SK-N-DZ (cell line): ENCODE measurements around a stretch of chr5.

GRCh38 chr5:59189220-59190217, 606.6 kb downstream of the RAB3C start:
RAMPAGE:
- cytosol, long total RNA = no peak
- nucleus, long total RNA = no peak

RAMPAGE:
- cytosol, long total RNA = no peak
- nucleus, long total RNA = no peak
Measured at GRCh38 chr5:59212978-59213502, 630.2 kb downstream of the RAB3C start.

DNA sequence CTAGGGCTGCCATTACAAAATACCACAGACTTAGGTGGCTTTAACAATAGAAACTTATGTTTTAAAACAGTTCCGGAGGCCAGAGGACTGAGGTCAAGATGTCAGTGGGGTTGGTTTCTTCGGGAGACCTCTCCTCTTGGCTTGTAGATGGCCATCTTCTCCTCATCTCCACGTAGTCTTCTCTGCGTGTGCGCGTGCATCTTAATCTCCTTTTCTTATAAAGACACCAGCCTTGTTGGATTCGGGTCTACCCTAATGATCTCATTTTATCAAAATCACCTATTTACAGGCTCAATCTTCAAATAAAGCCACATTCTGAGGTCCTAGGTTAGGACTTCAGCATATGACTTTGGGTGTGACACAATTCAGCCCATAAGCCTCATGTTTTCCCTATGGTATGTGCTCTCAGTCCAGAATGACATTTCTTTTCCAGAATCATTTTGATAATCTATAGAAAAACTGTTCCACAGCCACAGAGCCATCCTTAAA, 562.3 kb downstream of the PDE4D start:
RAMPAGE:
- cytosol, long total RNA = no peak
- nucleus, long total RNA = no peak

DNA sequence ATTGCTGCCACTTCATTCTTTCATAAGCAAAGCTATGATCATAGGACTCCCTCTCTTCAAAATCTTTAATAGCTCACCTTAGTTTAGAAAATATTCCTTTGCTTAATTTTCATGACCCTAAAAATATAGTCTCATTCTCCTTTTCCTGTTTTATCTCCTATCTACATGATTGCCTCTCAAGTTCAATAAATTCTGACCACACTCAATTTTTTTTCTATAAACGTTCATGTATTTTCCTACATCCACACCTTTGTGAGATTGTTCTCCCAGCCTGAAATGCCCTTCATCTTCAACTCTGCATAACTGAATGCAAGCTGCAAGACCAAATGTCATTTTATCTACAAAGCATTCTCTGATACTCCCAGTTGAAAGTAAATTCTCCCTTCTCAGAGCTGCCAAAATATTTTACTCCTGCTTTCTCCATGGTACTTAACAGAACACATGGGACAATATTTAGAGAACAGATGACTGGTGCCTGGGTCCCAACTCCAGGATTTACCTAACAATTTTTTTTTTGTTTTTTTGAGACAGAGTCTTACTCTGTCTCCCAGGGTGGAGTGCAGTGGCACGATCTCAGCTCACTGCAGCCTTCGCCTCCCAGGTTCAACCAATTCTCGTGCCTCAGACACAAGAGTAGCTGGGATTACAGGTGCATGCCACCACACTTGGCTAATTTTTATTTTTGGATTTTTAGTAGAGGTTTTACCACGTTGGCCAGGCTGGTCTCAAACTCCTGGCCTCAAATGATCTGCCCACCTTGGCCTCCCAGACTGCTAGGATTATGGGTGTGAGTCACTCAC, 475.2 kb downstream of the PDE4D start:
RAMPAGE:
- cytosol, long total RNA = no peak
- nucleus, long total RNA = no peak

GRCh38 chr5:59429813-59430573, 463.5 kb downstream of the PDE4D start:
RAMPAGE:
- cytosol, long total RNA = no peak
- nucleus, long total RNA = no peak

DNA sequence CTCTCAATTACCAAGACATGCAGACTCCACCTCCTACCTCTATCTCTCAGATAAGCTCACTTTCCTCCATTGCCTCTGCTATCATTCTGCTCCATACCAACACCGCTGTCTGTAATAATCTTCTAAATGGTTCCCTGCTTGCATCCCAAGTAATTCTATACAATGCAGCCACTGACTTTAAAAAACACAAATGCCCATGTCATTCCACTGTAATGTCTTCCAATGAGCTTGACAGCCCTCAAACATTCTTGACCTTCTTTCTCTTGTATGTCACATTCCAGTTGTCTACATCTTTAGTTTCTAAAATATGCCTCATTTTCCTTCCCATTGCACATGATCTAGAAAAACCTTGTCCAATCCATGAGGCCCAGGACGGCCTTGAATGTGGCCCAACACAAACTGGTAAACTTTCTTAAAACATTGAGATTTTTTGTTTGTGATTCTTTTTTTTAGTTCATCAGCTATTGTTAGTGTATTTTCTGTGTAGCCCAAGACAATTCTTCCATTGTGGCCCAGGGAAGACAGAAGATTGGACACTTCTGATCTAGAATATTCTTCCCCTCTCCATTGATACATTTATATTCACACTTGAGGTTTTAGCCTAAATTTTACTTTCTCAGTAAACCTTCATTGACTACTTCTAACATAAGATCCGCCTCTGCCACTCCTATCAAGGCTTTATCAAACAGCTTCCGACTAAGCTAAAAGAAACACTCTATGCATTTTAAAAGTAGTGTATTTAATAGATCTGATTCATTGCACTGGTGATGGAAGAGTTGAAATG, 441.7 kb downstream of the PDE4D start:
RAMPAGE:
- cytosol, long total RNA = no peak
- nucleus, long total RNA = no peak

GRCh38 chr5:59591104-59591660, 302.3 kb downstream of the PDE4D start:
RAMPAGE:
- cytosol, long total RNA = no peak
- nucleus, long total RNA = no peak

DNA sequence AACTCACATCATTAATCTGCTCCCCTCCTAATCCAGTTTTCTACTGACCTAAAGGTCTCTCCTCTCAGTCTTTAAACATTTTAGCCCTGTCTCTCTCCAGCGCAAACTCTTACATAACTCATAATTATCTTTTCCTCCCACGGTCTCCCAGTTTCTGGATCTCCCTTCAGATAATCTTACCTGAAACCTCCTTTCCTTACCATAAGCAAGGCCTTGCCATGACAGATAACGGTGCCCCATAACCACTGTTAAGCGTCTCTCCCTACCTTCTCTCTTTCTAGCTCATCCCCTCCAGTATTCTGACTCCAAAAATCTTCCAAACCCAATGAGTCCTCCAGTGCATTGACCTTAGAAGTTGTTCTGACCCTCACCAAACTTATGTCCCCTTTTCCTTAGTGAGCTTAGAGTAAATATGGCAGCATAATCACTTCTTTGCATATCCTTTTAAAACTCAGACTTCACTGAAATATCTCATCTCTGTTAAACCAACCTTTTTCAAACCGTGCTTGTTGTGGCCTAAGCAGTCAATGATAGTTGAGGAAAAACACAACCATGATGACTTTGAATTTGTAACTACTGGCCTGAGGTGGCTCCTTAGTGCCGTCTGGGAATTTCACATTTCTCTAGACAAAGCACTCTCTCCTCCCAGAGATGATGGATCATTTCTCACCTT, 146.5 kb downstream of the PDE4D start:
RAMPAGE:
- cytosol, long total RNA = no peak
- nucleus, long total RNA = no peak

DNA sequence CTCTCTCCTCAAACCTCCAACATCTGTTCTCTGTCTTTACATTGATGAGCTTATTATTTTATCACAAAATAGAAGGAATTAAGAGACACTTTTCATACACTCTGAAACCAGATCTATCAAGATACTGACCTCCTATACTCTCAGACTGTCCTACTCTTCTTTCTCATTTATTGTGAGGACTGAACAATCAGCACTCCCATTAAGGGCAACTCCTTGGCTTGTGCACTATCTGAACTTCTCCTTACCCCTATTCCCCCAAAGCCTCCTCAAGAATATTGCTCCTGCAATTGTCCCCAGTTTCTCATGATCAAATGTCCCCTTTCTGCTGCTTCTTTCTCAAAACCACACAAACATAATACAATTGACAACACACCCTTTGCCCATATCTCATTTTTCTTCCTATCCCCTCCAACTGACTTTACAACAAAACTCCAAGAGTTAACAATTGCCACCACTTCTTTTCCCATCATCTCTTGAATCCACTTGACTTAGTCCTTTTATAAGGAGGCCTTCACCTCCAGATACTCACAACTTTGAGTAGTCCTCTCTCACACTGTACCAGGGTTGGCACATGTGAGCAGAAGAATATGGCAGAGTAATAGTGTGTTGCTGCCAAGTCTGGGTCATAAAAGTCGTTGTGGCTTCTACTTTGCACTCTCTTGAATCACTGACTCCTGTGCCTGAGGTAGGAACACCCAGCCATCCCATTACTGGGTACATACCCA, 145.8 kb downstream of the PDE4D start:
RAMPAGE:
- cytosol, long total RNA = no peak
- nucleus, long total RNA = no peak

DNA sequence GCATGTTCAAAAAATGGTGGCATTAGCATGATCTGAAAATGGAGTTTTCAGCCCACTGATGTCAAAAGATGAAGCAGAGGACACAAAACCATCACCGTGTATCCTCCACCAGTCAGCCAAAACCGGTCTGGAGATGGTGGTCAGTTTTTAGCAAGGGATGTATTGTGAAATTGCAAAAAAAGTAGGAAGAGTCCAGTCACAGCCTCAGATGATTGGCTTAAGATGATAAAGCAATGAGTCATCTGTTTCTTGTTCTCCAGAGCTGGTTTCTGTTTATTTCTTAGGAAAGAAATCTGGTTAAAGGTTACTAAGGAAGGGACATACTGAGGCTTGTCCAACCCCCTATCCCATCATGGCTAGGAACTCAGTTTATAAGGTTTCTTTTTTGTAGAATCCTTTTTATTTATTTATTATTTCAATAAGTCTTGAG, 47.7 kb downstream of the DEPDC1B start:
RAMPAGE:
- cytosol, long total RNA = no peak
- nucleus, long total RNA = no peak

RAMPAGE:
- cytosol, long total RNA = no peak
- nucleus, long total RNA = no peak
Measured at GRCh38 chr5:60945301-60946463, 677 bp downstream of the NDUFAF2 start.

DNA sequence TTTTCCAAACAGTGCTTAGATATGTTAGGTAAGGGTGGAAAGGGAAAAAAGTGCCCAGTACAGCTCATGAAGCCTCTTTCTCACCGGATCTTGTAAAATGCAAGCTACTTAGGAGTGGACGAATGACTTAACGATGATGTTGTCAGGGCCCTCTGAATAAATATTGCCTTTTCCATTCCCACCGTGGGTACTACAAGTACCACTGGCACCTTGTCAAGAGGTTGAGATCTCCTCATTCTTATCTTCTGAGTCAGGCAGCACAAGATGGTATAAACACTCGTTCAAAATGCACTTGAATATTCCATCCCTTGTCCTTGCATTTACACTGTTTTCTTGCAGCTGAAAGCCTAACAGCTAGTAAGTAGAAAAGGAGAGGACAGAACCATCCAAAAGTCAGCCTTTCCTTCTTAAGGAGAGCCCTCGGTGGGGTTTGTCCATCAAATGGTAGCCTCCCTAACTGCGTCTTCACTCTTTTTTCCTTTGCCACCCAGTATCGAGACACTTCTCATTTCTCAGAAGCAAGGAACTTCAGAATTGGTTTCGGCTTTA, 19.6 kb upstream of the ZSWIM6 start:
RAMPAGE:
- cytosol, long total RNA = no peak
- nucleus, long total RNA = no peak

RAMPAGE:
- cytosol, long total RNA = no peak
- nucleus, long total RNA = no peak
Measured at GRCh38 chr5:61328163-61328696, 3.8 kb upstream of the ZSWIM6 start.

DNA sequence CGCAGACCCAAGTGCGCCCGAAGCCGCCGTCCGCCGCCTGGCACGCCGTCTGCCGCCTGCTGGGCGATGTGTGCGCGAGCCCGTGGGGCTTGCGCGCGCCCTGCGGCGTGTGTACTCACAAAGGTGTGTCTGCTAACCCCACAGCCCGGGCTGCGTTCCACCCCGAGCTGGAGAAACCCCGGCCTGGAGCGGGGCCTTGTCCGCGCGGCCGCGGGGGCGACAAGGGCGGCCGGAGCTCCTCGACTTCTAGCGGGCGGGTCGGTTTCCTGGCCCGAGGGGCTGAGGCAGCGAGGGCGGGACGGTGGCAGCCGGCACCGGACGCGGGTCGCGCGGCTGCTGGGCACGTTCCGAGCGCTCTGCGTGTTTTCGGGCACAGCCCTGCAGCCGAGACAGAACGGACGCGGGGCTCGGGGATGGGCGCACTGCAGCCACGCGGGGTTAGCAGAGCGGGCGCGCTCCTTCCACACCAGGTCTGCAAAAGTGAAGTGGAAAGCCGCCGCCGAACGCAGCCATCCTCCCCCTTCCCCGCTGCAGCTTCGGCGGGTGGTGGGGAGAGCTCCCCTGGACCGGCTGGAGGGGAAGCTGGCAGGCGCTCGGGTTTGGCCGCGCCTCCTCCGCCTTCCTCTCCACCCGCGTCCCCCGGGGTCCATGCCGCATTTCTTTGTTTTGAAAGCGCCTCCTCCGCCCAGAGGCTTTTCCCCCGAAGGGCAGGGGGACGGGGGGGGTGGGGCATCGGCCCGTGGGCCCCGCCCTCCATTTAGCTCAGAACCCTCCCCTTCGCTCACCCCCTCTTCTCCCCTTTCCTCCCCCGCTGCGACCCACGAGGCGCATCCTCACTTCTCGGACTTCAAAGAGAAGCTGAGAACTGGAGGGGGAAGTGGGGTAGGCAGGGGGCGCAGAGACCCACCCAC, 823 bp upstream of the ZSWIM6 start:
RAMPAGE:
- cytosol, long total RNA = no peak
- nucleus, long total RNA = no peak

DNA sequence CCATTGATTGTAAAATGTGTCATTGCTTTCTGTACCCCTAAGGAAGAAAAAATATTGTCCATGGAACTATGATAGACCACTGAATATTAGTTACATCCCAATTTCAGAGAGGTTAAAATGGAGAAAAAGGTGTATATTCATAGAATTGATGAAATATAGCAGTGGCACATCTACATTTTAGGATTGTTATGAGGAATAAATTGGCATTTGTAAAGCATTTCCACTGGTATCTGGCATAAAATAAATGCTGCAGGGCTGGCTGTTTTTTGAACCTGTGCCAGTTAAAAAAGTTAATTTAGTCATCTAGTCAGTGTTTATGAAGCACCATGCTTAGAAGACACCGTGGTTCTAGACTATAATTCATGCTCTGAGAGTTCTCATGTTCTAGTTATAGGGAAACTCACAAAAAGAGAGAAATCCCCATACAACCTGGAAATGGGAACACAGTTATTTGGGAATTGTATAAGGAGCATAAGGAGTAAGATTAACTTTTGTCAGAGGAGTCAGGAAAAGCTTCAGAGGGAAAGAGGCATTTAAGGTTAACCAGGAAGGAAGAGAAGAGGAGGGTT, 93.2 kb downstream of the ZSWIM6 start:
RAMPAGE:
- cytosol, long total RNA = no peak
- nucleus, long total RNA = no peak

DNA sequence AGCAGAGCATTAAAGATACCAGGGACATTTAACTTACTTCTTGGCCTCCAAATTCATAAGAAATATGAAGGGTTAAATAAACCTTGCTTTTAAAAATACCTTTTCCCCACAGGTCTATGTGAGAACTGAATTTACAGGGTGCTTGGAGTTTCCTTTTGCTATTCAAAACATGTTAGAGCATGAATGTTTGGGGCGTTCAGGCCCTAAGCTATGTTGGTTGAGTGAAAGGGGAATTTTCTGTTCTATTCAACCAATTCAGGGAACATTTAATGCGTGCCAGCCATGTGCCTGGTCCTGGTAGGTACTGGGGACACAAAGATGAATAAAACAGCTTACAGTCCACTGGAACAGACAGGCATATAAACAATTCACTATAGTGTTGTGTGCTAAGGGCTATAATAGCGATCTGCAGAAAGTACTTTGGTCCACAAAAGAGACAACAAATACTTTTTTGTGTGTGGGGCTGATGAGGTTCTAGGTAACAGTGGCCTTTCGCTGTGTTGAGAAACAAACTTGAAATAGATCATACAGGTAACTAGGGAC, 108.5 kb downstream of the ZSWIM6 start:
RAMPAGE:
- cytosol, long total RNA = no peak
- nucleus, long total RNA = no peak

GRCh38 chr5:61659088-61659761, 327.2 kb downstream of the ZSWIM6 start:
RAMPAGE:
- cytosol, long total RNA = no peak
- nucleus, long total RNA = no peak

RAMPAGE:
- cytosol, long total RNA = no peak
- nucleus, long total RNA = no peak
Measured at GRCh38 chr5:62621118-62621601, 42.5 kb downstream of the LRRC70 start.

DNA sequence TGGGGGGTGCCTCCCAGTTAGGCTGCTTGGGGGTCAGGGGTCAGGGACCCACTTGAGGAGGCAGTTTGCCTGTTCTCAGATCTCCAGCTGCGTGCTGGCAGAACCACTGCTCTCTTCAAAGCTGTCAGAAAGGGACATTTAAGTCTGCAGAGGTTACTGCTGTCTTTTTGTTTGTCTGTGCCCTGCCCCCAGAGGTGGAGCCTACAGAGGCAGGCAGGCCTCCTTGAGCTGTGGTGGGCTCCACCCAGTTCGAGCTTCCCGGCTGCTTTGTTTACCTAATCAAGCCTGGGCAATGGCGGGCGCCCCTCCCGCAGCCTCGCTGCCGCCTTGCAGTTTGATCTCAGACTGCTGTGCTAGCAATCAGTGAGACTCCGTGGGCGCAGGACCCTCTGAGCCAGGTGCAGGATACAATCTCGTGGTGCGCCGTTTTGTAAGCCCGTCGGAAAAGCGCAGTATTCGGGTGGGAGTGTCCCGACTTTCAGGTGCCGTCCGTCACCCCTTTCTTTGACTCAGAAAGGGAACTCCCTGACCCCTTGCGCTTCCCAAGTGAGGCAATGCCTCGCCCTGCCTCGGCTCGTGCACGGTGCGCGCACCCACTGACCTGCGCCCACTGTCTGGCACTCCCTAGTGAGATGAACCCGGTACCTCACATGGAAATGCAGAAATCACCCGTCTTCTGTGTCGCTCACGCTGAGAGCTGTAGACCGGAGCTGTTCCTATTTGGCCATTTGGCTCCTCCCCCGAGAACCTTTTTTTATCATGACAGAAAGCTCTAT, 225.8 kb downstream of the LRRC70 start:
RAMPAGE:
- cytosol, long total RNA = no peak
- nucleus, long total RNA = no peak

GRCh38 chr5:64331752-64332307, 166.2 kb downstream of the RNF180 start:
RAMPAGE:
- cytosol, long total RNA = no peak
- nucleus, long total RNA = no peak